Camera-type eye (tissue), 1 donor: ENCODE data around the gene MYT1L.

GRCh38 chr2:280054-281067 is 7.5 kb downstream of the ALKAL2 start:
- RAMPAGE, long total RNA: no peak

- RAMPAGE, long total RNA: no peak
These were observed 131.5 kb downstream of the TMEM18 start for GRCh38 chr2:545609-546153.

DNA sequence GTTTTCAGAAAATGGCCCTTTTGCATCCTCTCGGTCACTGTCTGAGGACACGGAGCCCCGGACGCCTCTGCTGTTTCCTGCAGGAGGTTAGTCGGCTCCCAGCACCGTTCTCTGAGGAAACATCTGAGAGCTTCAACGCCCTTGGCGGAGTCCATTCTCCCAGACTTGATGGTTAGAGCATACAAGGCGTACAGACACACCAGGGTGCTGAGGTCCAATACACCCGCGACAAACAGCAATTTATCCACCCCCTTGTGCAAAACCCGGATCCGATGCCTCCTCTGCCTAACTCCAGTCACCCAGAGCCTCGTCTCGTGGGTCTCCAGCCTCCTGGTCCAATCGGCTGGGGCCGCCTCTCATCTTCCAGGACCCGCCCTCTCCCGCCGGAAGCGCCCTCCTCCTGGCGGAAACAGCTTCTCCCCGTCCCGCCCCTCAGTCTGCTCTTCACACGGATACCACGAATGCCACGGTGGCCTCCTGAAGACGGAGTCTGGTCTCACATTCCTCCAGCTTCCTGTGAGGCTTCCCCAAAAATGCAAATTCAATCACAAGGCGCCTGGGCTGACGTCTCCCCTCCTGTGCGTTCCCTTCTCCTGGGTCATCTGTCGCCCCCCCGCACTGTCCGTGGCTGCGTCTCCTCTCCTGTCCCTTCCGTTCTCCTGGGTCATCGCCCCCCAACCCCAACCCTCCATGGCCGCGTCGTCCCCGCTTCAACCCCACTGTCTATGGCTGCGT is 119.3 kb downstream of the TMEM18 start:
- RAMPAGE, long total RNA: no peak

DNA sequence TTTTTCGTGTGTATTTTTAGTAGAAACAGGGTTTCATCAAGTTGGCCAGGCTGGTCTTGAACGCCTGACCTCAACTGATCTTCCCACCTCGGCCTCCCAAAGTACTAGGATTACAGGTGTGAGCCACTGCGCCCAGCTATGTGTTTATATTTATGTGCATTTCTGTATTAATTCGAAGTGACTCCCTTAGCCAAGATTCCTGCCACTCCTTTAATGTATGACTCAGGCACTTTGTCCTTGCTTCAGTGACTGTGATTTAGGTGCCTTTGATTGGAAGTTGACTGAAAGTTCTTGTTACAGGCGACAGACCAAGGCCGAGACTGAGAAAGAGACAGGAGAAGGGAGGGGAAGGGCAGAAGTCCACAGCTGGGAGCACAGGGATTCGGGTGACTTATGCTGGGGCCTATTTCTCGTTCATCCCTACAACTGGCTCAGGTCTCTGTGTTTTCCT is 42.7 kb downstream of the TMEM18 start:
- RAMPAGE, long total RNA: no peak

- RAMPAGE, long total RNA: no peak
These were observed 28.8 kb downstream of the TMEM18 start for GRCh38 chr2:648456-648680.

- RAMPAGE, long total RNA: no peak
These were observed 2.3 kb downstream of the TMEM18 start for GRCh38 chr2:674571-675609.

GRCh38 chr2:694949-695611 is 17.9 kb upstream of the TMEM18 start:
- RAMPAGE, long total RNA: no peak

DNA sequence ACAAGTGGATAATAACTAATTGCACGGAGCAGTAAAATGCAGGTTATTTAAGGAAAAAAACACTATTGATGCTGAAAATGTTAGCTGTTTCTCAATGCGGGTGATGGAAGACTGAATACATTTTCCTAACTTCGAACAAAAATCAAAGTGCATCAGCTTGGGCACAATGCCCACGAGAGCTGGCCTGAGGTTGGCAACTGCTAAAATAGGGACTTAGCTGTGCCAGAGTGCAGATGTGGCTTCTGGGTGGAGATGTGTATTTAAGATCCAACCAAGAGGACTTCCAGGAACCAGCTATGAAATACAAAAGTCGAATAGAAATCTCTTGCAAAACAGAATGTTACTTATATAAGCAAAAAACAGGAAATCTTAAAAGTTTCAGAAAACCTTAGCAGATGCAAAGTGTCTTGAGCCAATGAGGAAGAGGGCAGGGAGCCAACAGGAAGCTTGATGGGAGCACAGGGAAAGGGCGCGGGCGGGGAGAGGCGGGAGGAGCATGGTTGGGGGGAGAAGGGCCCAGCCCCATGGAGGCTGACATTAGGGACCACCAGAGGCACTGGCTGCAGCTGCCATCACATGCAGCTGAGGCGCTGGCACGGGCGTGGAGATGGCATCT is 203.1 kb downstream of the SNTG2 start:
- RAMPAGE, long total RNA: no peak

DNA sequence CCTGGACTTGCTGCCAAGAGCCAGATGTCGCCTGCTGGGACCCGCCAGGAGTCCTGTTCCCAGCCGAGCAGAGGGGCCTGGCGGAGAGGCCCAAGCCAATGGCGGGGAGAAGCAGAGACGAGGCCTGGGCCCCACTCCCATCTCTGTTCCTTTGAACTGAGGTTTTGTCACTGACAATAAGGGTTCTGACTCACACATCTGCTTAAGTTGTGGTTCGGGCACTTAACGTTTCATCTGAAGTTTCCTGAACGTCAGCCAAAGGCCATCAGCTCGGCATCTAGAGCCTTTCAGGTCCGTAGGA is 150.5 kb downstream of the PXDN start:
- RAMPAGE, long total RNA: no peak

DNA sequence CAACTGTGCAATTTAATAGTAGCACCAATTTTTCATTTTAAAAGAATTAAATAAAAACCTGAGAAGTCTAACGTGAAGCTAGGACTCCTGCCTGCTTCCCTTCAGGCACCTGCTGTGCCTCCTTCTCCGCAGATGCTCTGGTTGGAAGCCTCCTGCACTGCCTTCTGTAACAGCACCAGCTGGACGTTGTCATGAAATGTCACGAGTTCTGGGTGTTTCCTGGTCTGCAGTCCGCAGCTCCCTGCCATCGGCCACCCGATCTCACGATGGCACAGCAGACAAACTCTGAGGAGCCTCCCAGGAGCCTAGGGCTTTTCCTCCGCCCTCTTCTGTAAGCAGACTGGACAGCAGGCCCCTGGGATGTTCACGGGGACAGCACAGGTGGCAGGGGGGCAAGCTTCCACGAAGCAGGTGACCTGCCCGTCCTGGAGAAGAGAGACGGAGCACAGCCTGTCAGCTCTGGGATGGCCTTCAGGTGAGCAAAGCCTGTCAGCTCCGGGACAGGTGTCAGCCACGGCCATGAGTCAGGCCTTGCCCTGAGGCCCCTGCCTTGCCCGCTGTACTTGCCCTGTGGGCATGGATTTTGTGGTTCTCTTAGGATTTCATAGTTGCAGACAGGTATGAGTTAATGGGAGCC is 110.3 kb downstream of the PXDN start:
- RAMPAGE, long total RNA: no peak

- RAMPAGE, long total RNA: no peak
These were observed 87.1 kb downstream of the PXDN start for GRCh38 chr2:1657061-1657797.

- RAMPAGE, long total RNA: no peak
These were observed 84.2 kb upstream of the PXDN start for GRCh38 chr2:1828443-1829084.

- RAMPAGE, long total RNA: no peak
These were observed at the start of gene MYT1L for GRCh38 chr2:2330633-2331687. Gene MYT1L, minus strand, starts transcription at chr2:2331275.

- RAMPAGE, long total RNA: no peak
These were observed 1.4 kb upstream of the MYT1L start for GRCh38 chr2:2332430-2332984.

DNA sequence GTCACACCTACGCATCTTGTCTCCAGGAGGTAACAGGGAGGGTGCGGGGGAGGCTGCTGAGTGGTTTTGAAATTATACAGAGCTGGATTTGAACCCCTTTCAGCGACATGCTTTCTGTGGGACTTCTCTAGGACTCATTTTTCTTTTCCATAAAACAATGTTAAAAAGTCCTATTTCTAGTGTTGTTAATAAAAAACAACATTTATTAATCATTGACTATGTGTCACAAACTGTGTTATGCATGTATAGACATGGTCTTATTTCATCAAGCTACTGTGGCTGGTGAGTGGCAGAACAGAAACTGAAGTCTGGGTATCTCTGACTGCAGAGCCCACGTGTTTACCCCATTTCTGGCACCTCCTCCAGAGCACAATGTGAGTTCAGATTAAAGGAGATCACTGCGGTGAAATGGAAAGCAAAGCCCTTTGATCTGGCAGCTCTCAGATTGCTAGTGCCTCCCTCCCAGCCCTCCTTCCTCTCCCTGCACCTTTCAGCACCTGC is 315.4 kb upstream of the MYT1L start:
- RAMPAGE, long total RNA: no peak

GRCh38 chr2:2742939-2743304 is 411.8 kb upstream of the MYT1L start:
- RAMPAGE, long total RNA: no peak

DNA sequence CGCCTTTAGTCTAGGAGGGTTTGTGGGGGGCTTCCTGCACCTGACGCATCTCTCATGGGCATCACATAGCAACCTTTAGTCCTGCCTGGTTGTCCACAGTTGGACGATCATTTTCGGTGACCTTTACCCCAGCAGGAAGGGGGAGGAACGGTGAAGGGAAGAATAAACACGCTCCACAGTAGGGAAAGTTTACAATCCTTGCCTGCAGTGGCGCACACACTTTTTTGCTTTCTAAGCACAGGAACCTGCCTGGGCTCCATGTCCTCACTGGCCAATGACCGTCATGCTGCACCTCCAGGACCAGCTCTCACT is 332.7 kb downstream of the EIPR1 start:
- RAMPAGE, long total RNA: no peak

DNA sequence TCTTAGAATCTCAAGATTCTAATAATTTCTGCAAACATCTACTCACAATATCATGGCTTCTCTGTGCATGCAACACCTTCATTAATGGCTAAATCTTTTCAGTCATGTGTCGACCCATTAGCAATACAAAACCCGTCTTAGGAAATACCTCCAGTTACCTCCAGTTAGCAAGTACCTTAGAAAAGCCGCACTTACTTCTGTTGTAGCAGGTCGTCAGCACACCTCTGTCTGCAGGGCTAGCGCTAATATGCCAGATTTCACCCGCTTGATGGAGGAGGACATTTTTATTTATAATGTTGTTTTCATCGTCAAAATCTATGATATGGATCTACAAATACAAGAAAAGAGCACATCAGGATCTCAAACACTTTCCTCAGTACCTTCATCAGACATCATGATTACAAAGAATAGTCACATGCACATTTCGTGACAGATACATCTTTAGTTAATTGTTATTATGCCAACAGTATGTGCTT is 39.8 kb downstream of the EIPR1 start:
- RAMPAGE, long total RNA: start-site peak on the minus strand centred at position 261 of the sequence, 76 bp wide, 5 reads

DNA sequence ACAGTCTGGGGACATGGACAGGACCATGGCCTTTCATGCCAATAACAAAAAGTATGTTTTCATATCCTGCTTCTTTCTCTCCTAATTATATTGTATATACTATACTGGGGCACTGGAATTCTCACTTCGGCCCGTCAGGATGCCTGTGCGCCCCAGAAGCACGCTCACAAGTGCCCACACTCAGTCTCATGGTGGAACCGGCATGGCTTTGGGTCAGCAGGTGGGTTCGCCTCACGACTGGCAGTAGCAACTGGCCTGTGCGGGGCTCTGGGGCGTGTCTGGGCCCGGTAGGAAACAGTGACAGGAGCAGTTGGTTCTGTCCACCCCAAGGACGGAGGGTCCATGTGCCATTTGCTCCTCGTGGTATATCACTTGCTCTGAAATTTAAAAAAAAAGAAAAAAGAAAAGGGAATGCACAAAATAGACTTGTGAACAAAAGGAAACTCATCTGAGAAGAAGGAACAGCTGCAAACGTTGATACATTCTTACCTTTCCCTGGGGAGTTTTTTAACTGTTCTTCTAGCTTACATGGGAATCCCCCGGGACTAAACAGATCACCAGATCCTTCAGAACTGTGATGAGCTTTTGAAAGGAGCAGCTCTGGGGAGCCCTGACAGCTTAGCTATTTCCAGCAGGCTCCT is 42.7 kb downstream of the TRAPPC12 start:
- RAMPAGE, long total RNA: no peak

- RAMPAGE, long total RNA: no peak
These were observed 3.8 kb downstream of the ADI1 start for GRCh38 chr2:3515550-3515949.